B cell (primary cell): ENCODE measurements around the genes UMAD1 and ARL4A.

DNA sequence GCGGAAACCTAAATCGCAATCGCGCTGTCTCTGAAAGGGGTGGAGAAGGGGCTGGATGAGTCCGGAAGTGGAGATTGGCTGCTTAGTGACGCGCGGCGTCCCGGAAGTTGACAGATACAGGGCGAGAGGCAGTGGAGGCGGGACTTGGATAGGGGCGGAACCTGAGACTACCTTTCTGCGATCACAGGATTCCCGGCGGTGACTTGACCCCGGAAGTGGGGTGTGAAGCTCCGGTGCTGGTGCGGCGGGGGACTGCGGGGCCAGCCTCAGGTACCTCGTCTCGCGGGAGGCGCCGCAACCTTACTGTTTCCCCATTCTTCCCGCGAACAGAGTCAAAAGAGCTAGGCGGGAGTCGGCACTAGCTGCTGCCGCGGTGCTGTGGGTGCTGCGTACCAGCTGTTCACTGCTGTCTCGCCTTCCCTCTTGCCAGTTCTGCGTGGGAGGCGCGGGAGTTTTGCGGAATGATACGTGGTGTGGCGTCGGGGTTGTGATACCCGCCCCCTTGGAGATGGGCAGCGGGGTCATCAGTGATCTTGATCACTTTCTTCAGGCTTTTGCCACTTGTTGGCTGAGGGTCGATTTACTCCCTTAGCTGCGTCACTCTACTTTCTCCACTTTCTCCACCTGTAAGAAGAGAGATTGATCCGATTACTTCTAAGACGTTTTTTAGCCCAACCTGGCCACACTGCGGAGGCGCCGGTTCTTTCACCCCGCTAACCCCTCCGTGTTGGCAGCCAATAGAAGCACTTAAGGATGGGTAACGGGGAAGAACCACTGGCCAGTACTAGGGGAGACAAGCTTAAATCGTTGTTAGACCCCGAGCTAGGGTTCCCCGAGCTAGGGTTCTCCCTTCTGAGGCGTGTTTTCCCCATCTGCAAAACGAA lies at the start of gene UMAD1:
Gene UMAD1, plus strand, starts transcription at position 201 of the 884 bp plus-strand sequence.
- PRO-cap = bidirectional peak, plus-strand start at position 201 of the sequence, minus-strand start outside the sequence; bidirectional peak, plus-strand start at position 680 of the sequence, minus-strand start at position 628 of the sequence
- CAGE, long polyA plus RNA = start-site peak on the minus strand centred at position 428 of the sequence, 61 bp wide, 12 and 18 reads in 2 replicates; start-site peak on the minus strand centred at position 616 of the sequence, 126 bp wide, 6 and 8 reads in 2 replicates

GRCh38 chr7:7726335-7727034 lies 8.1 kb upstream of the RPA3 start:
- PRO-cap = no peak
- CAGE, long polyA plus RNA = no peak

DNA sequence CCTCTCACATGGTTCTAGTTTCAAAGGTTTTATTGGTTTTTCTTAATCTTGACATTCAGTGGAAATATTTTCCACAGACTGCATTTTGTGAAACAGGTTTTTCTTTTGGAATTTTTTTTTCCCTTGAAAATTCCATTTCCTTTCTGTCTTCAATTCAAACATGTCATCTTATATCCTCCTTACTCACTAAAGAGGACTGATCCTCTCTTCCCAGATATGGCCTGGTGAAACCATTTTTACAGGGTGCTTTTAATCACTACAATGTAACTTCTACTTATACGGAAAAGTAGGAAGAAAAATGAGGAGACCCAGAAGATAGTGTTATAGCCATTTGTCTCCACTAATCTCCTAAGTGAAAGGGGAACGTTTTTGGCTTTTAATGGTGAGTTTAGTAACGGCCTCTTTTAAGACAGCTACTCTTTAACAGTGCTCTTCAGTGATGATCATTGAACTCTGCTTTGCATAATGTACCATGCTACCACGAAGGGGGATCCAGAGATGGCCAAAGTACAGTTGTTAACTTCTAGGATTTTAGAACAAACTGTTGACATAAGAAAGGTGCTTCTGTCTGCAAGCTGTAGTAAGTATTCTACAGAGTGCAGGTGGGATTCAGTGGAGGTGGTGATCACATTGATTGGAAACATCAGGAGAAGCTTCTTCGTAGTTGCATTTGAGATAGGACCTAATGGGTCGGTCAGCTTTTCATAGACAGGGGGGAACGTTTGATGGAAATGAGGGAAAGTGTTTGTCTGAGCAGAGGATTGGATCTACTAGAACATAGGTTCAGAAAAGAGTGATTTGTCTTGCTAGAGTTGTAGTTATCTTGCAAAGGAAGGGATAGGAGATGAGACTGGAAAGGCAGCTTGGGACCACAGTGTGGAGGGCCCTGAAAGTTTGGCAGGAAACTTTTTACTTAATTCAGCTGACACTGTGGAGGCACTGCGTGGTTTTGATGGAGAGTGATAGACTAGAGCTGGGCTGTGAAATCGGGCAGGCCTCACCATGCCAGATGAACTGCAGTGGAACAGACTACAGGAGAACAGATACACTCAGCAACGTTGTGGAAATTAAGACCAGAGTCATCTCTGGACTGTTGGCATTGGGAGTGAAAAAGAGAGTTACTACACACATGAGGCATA lies 114.2 kb upstream of the RPA3 start:
- PRO-cap = no peak
- CAGE, long polyA plus RNA = no peak

DNA sequence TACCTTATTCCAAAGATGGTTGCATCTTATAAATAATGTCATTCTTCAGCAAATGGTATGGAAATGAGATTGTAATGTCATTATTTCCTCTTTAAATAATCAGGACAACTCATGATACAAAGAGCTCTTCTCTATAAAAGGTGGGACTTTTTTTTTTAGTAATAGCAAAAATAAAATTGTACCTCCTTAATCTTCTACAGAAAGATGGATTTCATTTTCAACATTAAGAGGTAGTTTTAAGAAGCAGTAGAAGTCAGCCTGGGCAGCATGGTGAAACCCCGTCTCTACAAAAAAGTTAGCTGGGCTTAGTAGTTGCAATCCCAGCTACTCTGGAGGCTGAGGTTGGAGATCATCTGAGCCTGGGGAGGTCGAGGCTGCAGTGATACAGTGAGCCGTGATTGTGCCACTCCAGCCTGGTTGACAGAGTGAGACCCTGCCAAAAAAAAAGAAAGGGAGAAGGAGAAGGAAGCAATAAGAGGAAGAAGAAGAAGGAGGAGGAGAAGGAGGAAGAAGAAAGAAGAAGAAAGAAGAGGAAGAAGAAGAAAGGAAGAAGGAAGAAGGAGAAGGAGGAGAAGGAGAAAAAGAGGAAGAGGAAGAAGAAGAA lies 86.0 kb upstream of the GLCCI1 start:
- PRO-cap = no peak
- CAGE, long polyA plus RNA = no peak

- PRO-cap = no peak
- CAGE, long polyA plus RNA = no peak
Observed at GRCh38 chr7:7972113-7972756, 3.6 kb downstream of the GLCCI1 start.

DNA sequence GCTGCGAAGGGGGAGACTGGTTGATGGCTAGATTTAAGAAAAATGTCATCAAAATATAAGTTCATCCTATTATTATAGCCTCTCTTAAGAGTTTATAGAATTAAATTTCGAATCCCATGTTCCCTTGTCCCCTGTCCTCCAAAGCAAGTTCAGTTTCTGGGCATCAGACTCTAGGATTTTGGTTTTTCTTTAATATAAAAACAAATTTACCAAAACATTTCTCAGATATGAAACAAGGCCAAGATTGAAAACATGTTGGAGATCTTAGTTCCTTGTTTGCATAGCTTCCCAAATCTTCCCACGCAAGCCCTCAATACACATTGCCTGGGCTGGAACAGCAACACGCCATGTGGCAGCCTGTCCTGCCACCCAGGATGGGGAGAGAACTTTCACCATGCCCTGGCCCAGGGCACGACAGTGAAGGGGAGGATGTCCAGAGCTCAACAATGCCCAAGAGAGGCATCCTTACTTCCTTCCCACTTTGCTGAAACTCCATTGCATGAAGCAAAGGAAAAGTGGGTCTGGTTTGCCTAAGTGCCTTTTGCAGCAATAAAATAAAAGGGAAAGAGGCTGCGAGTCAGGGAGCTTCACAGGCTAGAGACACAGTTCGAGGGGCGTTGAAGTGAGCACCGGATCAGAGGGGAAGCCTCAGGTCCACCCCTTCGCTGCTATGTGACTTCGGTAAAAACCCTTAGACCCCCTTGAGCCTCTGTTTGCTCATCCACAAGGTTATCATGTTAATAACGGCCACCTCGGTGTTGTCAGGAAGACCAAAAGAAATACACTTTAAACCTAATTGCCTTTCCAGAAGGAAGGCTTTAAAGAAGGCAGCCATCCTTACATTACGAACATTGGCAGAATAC lies 133.5 kb downstream of the ICA1 start:
- PRO-cap = no peak
- CAGE, long polyA plus RNA = no peak

DNA sequence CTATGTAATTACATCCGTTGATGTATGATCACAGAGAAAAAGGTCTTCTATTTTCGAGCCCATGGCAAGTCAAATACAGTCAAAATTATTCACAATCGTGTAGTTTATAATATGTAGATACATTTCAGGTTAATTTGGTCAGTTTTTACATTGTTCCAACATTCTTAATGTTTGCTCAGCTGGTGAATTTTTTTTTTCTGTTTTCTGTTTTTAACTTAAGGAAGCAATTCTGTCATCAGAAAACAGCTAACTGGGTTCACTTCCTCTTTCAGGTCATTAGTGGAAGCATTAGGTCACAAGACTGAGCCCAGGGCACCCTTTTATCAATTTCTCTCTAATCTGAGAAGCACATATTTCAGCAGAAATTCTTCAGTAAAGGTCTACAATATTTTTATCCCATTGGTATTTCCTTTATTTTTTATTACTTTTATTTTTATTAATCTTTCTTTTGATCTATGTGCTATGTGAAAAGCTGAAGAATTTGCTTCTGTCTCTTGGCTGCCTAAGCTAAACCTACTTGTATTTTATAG lies 84.8 kb downstream of the ICA1 start:
- PRO-cap = unidirectional peak, plus-strand start at position 351 of the sequence
- CAGE, long polyA plus RNA = no peak

DNA sequence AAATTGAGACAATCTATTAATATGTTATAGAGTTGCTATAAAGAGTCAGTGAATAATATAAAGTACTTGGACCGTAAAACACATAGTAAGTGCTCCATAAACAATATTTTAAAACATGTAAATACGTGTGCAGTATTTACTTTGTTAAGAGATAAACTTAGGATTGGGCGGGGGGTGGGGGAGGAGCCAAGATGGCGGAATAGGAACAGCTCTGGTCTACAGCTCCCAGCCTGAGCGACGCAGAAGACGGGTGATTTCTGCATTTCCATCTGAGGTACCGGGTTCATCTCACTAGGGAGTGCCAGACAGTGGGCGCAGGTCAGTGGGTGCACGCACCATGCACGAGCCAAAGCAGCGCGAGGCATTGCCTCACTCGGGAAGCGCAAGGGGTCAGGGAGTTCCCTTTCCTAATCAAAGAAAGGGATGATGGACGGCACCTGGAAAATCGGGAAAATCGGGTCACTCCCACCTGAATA lies 81.8 kb upstream of the NXPH1 start:
- PRO-cap = no peak
- CAGE, long polyA plus RNA = no peak

DNA sequence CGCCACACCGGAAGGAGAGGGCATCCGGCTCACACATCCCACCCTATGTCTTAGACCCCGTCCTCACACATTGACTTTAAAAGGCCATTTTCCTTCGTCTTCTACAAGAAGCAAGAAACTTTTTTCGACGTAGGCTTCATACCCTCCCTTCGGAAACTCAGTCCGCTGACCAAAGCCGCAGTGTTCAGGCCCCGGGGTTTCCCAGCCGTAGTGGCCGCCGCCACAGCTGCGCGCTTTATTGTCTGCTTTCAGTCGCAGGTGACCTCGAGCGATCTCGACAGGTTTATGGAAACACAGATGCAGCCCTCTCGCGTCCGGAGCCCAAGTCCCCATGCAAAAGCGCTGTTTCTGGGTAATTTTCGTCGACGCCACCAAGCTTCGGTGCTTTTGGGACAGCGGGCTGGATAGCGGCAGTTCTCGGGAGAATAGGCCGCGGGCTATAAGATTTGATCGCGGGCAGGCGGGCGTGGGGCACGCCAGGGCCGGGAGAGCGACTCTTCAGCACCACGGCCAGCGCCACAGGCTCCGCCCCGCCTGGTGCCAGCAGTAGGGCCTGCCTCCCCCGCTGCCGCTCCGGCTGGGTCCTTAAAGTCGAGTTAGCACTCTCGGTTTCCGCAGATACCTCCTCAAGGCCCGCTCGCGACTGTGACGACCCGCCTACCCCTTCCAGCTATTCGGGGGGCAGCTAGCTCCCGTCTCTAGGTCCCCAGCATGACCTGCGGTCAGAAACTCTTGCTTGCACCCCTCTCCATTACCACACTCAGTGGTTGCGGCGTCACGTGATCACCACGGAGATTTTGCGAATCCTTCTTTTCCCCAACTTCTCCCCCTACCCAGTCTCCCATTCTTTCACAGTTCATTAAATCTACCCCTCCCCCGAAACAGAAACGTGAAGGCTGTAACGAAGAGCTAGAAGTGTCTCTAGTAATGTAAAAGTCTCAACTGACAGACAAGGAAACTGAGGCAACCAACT lies 9.4 kb downstream of the NXPH1 start:
- PRO-cap = no peak
- CAGE, long polyA plus RNA = no peak

GRCh38 chr7:8762859-8763495 lies 329.6 kb downstream of the NXPH1 start:
- PRO-cap = no peak
- CAGE, long polyA plus RNA = no peak

DNA sequence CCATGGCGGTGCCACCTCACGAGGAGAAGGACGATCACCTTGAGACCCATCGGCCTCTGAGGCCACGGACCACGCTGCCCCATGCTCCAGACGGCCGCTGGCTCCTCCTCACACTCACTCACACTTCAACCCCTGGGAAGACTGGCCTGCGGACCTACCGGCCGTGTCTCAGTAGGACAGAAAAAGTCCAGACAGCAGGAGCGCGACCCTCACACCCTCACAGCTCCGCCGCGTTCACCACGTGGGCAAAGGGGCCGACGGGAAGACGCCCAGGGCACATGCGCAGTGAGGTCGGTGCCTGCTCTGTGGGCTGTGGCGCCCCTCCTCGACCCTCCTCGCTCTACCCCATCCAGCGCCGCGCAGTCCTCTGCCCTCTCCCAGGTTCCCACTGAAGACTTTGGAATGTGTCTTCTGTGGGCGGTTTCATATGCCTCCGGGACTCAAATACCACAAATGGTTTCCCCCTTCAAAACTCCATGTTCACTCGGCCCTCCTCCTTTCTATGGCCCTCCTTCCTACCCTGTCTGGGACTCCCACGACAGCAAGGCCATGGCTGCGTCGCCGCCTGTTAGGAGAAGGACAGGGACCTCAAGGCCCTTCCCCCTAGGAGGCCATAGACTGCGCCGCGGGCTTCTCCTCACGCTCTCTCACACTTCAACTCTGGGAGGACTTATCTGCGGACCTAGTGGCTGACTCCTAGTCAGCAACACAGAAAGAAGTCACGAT lies 160.1 kb downstream of the NDUFA4 start:
- PRO-cap = no peak
- CAGE, long polyA plus RNA = no peak

DNA sequence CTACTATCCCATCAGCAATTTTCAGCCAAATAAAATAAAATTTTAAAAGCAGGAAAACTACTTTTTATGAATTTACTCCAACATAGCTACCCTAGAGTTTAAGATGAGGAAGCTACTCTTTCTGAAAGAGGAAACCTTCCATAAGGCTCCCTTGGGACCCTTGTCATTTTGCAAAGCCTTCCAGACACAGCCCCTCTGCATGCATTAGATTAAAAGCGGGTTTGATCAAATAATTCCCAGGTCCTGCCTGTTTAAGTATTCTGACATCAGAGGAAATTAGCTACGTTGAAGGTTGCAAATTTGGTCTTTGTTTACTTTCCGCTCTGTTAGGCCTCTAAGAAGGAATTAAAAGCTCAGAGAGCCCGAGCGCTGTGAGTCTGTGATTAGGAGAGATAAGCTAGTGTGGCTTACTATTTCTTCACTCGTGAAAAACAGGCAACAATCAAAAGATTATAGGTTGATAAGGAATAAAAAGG lies 1.4 kb upstream of the THSD7A start:
- PRO-cap = no peak
- CAGE, long polyA plus RNA = no peak

GRCh38 chr7:12565305-12565810 lies 5.2 kb upstream of the SCIN start:
- PRO-cap = no peak
- CAGE, long polyA plus RNA = no peak

DNA sequence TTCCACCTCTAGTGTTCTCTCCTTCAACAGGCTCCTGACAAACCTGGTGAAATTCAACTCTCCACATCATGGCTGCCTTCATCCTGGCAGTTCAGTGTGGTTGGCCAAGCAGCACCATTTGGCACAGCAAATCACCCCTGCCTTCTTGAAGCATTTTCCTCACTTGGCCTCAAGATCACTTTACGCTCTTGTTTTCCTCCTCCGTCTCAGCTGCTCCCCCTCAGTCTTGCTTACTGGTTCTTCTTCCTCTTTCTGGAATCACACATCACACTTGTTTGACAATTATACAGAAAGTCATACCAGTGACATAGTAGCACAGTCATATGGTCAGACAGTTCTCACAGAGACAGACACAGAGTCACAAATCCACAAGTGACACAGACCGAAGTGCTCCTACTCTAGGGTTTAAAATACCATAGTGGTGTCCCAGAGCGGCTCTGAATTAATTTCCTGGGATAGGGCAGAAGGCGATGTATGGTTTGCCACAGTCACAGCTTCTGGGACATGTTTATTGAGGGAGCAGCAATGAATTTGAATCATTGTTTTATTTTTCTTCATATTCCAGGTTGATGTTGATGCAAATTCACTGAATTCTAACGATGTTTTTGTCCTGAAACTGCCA lies 43.7 kb upstream of the ARL4A start:
- PRO-cap = bidirectional peak, plus-strand start at position 378 of the sequence, minus-strand start at position 254 of the sequence
- CAGE, long polyA plus RNA = no peak

- PRO-cap = bidirectional peak, plus-strand start at chr7:12687633, minus-strand start at chr7:12687391
- CAGE, long polyA plus RNA = no peak
Observed at GRCh38 chr7:12687175-12687529, 281 bp upstream of the ARL4A start.

GRCh38 chr7:12687530-12688285 lies at the start of gene ARL4A:
ARL4A (plus strand) TSS chr7:12687633.
- PRO-cap = bidirectional peak, plus-strand start at chr7:12687633, minus-strand start at chr7:12687391; bidirectional peak, plus-strand start at chr7:12687832, minus-strand start at chr7:12687693
- CAGE, long polyA plus RNA = no peak

DNA sequence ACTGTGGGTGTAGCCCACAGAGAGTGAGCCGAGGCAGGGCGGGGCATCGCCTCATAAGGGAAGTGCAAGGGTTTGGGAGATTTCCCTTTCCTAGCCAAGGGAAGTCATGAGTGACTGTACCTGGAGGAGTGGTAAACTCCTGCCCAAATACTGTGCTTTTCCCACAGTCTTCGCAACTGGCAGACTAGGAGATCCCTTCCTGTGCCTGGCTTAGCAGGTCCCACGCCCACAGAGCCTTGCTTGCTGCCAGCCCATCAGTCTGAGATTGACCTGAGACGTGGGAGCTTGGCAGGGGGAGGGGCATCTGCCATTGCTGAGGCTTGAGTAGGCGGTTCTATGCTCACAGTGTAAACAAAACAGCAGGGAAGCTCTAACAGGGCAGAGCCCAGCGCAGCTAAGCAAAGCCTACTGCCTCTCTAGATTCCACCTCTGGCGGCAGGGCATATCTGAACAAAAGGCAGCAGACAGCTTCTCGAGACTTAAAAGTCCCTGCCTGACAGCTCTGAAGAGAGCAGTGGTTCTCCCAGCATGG lies 152.3 kb downstream of the ARL4A start:
- PRO-cap = no peak
- CAGE, long polyA plus RNA = no peak

DNA sequence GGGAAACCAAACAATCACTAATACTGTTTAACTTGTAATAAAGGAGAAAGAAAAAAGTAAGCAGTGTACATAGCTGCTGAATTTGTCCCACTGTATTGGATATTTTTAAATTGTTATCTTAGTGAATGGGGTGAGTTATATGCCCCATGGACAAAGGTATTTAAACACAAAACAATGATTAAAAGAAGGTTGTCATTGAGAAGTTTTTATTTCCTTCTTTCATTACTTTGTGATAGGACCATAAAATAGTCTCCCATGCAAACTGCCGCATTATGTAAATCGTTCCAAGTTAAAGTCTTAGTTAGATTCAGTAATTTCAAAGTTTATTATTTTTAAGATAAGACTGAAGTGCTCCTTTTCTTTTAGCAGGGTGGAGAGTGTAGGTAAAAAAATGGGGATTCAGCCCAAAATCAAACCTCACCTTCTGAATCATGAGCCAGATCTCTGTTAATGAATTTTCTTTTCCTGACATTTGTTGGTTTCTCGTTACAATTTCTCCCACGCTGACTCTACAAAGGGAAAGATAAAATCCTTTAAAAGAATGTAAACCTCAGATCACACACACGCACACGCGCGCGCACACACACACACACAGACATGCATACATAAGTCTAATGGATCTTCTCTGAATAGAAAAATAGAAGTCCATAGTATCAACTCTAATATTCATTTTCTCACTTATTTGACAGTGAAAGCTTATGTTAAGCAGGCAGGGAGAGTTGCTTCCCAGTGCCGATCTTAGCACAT lies 1.6 kb downstream of the ETV1 start:
- PRO-cap = no peak
- CAGE, long polyA plus RNA = no peak

- PRO-cap = no peak
- CAGE, long polyA plus RNA = no peak
Observed at GRCh38 chr7:14238113-14238425, 248.6 kb upstream of the ETV1 start.

- PRO-cap = no peak
- CAGE, long polyA plus RNA = no peak
Observed at GRCh38 chr7:14351053-14351536, 361.6 kb upstream of the ETV1 start.